Caco-2 (cell line): ENCODE results near the gene ZNF366.

- PRO-cap = unidirectional peak, minus-strand start at chr5:70586233
- RRBS = no CpG with 5 or more reads among the region's 43 CpGs
Measured at GRCh38 chr5:70585973-70586409, 314.5 kb upstream of the SERF1A start.

- PRO-cap = no peak
- RRBS = no CpG with 5 or more reads among the region's 4 CpGs
Measured at GRCh38 chr5:71020646-71020979, 4.5 kb downstream of the NAIP start.

- PRO-cap = no peak
- RRBS = no CpG with 5 or more reads among the region's 17 CpGs
Measured at GRCh38 chr5:71445635-71446076, 9.8 kb upstream of the BDP1 start.

GRCh38 chr5:71446577-71446896, 8.9 kb upstream of the BDP1 start:
- PRO-cap = no peak
- RRBS = no CpG with 5 or more reads among the region's 6 CpGs

DNA sequence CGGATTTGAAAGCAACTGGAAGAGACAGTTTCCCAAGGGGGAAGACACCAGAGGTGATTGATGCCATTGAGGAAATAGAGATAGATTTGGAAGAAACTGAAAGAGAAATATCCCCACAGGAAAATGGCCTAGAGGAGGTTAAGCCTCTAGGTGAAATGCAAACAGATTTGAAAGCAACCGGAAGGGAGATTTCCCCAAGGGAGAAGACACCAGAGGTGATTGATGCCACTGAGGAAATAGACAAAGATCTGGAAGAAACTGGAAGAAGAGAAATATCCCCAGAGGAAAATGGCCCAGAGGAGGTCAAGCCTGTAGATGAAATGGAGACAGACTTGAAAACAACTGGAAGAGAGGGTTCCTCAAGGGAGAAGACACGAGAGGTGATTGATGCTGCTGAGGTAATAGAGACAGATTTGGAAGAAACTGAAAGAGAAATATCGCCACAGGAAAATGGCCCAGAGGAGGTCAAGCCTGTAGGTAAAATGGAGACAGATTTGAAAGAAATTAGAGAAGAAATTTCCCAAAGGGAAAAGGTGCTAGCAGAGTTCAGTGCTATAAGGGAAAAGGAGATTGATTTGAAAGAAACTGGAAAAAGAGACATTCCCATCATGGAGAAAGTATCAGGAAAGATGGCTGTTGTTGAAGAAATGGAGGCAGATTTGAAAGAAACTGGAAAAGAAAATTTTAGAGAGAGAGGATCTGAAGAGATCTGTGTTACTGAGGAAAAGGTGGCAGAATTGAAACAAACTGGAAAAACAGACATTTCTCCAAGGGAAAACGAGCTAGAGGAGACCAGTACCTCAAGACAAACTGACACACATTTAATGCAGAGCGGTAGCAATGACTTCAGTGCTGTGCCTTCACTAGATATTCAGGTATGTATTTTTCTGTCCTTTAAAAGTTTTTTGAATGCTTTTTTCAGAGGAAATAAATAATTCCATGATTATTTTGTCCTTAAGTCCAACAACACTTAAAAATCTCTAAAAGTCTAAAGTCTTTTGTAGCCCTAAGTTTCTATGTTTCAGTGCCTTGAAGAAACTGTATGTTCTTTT, 55.2 kb downstream of the BDP1 start:
- PRO-cap = no peak
- RRBS = no CpG with 5 or more reads among the region's 6 CpGs

GRCh38 chr5:71891719-71892023, 172.6 kb downstream of the CARTPT start:
- PRO-cap = no peak
- RRBS = no CpG with 5 or more reads among the region's 3 CpGs

- PRO-cap = no peak
- RRBS = no CpG with 5 or more reads among the region's 8 CpGs
Measured at GRCh38 chr5:72158190-72158866, 51.1 kb downstream of the MAP1B start.

DNA sequence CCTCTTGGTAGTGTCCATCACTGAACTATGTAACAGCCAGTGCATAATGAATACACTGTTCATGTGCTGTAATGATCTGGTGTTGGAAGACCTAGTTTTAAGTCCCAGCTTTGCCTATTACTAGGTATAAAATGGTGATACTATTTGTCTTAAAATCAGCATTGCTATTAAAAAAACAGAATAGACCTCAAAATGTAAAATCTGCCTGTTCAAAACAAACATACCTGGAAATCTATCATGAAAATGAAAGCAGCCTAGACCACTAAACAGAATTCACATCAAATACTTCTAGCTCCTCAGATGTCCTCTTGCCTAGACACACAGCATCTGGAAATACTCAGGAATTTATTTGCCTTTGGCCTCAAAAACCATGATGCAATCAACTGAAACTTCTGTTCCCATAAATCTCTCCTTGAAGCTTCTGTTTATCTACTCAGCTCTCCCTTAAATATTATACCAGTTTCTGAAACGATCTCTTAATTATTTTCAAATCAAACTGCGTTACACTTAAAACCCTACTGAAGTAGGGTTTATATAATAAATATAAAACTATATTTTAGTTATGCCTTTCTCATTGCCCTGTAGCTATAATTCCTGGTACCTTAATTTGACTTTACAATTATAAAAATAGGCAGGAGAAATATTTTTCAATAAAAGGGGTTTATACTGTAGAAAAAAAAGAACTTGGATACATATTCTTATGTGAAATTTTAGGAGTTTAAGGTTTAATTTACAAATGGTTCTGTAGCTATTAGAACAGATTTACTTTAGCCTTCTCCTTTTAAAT, 38.0 kb downstream of the MRPS27 start:
- PRO-cap = unidirectional peak, minus-strand start at position 329 of the sequence
- RRBS = no CpG with 5 or more reads among the region's 2 CpGs

DNA sequence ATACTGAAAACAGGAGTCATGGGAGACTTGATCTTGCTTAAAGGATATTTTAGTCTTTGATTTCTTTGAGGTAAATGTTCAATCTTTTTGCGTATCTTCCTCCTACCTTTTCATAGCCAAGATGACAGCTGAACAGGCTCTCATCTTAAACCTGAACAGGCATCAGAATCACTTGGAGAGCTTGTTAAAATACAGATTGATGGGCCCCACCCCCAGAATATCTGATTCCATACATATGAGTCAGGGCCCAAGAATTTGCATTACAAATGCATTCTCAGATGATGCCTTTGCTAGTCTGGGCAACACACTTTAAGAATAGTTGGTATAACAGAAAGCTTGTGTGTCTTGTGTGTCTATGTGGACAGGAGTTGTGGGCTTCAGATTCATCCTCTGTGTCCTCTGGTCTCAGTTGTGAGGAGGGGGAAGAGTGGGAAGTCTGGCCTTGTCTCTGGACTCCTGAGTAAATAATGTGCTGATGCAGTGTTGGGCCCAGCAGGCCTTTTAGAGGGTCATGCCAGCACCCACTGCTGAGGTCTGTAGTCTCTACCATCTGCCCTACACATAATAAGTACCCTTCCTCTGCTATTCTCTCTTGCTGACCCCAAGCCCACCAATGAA, 43.0 kb downstream of the PTCD2 start:
- PRO-cap = no peak
- RRBS = no CpG with 5 or more reads among the region's 1 CpG

GRCh38 chr5:72378600-72379012, 58.4 kb downstream of the PTCD2 start:
- PRO-cap = no peak
- RRBS = no CpG with 5 or more reads among the region's 4 CpGs

- PRO-cap = no peak
- RRBS = no CpG with 5 or more reads among the region's 17 CpGs
Measured at GRCh38 chr5:72499597-72500344, 7.4 kb downstream of the ZNF366 start.

DNA sequence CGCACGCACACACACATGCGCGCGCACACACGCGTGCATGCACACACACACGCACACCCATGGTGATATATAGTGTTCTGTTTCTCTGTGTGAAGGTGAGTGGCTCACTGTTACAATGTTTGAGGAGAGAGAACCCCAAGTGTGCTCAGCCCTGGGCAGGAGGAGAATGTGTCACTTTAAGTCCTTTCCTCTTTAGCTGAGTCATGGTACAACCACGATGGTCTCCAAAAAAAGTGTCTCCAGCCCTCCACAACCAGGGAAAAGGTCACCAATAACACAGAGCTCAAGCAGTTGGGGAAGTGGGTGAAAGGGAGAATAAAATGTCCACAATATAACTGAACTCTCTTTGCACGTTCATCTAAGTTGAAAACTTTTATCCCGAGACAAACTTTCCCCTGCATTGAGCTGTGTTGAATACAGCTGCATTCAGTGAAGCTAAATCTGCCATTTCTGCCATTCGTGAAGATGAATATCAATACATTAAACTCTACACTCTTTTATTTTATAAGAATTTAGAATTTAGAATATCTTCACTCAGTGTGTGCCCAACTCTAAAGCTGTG, 3.1 kb downstream of the ZNF366 start:
- PRO-cap = no peak
- RRBS = no CpG with 5 or more reads among the region's 12 CpGs

DNA sequence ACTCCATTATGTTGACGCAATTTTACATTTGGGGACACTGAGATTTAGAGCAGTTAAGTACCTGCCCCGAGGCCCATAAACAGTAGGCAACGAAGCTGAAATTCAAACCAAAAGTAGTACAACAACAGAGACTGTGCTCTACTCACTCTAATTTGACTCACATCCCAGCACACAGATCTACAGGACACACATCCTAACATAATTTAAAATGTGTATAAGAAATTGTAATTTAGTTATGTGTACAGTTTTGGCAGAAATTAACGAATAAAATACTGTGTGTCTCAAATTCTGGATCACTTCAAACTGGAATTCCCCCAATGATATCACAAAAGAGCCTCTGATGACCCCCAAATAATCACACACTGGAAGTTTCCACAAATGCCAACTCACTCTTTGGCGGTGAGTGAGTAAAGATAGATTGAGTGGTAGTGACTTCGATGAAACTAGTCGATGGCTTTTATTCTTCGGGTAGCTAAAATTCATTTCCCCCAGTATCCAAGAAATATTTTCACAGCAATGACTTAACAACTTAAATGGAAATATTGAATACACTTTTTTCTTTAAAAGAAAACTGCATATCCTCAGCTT, 2.3 kb downstream of the ZNF366 start:
- PRO-cap = no peak
- RRBS = no CpG with 5 or more reads among the region's 8 CpGs

DNA sequence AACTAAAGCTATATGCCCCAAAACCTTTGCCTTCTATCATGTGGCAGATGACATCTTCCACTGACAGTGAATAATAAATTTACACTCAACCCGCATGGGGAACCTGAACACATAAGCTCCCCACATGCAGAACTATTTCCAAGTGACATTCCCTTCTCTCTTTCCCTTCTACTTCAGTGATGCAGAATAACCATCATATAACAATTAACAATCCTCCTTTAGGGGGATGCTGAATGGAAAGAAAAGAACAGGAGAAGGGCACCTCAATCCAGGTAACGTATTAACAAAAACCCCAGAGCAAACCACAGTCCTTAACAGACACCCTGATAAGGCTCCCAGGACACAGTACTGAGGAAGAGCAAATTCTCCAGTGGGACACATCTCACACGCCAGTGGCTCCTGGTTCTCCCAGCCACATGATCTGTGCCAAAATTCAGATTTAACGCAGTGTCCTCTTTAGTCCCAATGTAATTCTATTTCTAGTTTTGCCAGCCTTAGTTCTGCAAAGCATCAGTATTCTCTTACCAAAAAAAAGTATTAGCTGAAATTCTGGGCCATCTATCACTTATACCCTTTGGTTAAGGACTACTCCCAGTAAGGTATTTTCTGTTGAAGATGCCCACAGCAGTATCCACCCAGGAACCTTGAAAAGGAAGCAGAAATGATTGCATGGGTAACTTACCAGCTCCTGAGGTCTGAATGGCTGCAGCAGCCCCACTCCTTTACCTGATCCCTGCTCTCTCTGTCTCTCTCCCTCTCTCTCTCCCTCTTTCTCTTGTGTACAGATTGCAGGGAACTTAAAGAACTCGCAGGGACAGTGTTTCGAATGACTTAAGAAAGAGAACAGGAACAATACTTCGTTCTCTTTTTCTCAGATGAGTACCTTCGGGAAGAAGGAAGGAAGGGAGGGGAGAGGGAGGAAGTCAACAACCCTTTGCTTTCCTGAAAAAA, at the start of gene ZNF366:
Gene ZNF366, minus strand, starts transcription at position 842 of the 951 bp plus-strand sequence.
- PRO-cap = no peak
- RRBS = no CpG with 5 or more reads among the region's 8 CpGs

DNA sequence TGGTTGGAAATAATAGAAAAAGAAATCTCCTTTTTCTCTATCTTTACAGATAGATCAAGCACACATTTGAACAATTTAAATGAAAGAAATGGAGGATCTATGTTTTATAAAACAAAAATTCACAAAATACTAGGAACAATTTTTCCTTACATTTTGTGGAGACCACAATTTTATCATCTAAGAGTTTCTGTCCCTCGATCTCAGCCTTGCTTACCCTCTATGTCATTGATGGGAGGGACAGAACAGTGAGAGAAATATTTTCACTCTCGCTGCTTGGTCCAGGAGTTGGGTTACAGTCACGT, 111.3 kb upstream of the ZNF366 start:
- PRO-cap = no peak
- RRBS = no CpG with 5 or more reads among the region's 3 CpGs

GRCh38 chr5:73093811-73094419, 26.5 kb upstream of the TMEM171 start:
- PRO-cap = no peak
- RRBS = no CpG with 5 or more reads among the region's 8 CpGs

DNA sequence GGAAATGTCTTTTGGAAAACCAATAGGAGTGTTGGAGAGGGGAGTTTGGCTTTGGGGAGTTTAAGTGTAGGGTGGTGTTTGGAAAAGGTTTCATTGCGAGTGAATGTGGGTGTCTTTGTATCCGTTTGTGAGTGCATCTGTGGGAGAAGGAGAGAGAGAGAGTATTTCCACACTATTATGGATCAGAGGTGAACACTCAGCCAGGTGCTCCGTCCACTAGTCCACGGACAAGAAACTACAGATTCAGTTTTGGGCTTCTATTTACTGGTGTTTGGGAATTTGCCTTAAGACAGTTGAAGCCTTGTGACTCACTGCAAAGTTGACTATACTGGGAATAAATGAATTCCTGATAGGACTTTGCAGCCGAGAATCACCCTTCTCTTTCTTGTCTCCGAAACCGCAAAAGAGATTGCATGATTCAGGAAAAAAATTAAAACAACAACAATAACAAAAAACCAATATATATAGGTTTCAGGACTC, 626 bp downstream of the TMEM171 start:
- PRO-cap = no peak
- RRBS = no CpG with 5 or more reads among the region's 7 CpGs

DNA sequence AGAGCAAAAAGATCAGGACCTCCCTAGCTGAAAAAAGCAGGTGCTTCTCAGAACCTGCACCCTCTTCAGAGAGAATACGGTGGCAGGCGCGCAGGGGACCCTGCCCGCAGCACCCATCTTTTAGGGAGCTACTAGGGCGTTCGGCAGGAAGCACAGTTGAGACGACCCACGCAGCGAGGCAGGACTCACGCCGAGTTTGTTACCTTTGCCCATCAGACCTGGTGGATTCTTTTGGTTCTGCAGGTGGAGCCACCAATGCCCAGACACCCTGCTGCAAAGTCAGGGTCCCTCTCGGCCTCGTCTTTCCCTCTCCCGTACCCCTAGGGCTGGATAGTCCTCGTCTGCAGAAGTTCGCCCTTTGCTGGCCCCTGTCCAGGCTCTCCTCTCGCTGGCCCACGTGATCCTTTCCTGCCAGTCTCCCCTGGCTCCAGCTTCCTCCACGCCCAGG, 28.6 kb downstream of the TMEM174 start:
- PRO-cap = unidirectional peak, plus-strand start at position 159 of the sequence; unidirectional peak, minus-strand start at position 387 of the sequence
- RRBS = no CpG with 5 or more reads among the region's 19 CpGs

- PRO-cap = bidirectional peak, plus-strand start at chr5:73216247, minus-strand start at chr5:73216205; unidirectional peak, minus-strand start at chr5:73216524
- RRBS = 7% methylated on average over 18 of the region's 77 CpGs
Measured at GRCh38 chr5:73215567-73216764, 43.0 kb downstream of the TMEM174 start.

DNA sequence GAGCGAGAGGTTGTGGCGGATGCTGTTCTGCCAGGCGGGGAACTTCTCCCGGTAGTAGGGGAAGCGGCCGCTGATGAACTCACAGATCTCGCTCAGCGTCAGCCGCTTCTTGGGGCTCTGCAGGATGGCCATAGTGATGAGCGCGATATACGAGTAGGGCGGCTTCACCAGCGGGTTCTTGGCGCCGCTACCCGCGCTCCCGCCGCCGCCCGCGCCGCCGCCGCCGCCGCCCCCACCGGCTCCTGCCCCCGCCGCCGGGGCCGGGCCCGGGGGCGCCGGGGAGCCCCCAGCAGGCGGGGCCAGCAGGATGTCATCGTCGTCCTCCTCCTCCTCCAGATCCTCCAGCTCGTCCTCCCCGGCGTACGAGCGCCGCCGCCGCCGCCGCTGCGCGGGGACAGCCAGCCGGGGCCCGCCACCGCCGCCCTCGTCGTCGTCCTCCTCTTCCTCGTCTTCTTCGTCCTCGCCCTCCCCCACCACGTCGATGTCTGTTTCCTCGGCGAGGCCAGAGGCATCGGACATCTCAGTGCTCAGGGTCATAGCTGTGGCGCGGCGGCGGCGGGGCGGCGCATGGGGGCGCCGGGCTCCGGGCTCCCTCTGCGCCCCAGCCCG, 647 bp downstream of the FOXD1 start:
- PRO-cap = no peak
- RRBS = 4% methylated on average over 15 of the region's 78 CpGs